SK-N-SH (cell line): Measurements from ENCODE around the genes PPIAL4G, NBPF14, NOTCH2NLB, NUDT4B, H3C15 and MTMR11.

DNA sequence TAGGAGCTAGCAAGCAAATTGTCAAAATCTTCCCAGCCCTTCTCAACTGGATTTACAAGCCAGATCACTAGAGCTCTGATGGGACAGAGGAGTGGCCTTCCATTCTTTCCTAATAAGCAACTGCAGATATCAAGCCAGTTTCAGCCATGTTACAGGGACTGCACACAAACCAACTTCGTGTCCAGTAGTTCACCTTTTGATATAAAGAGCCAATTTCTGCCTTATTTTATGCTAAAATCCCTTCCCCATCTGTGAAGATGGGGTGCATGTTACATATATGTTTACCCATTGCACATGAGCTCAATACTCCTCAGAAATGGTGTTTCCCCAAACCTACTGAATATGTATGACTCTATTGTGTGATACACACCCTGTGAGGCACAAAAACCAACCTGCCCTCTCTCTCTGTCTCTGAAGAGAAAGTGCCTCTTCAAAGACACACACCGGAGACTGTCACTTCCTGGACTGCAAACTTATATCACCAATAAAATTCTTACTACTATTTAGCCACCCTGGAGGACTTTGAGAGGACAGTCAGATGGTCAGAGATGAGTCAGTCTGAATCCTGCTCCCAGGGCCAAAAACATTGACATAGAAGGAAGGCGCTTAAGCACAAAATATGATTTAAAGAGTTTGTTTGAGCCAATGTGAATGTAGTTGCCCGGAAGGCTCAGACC, 110.5 kb downstream of the PPIAL4G start:
- RRBS = no CpG with 5 or more reads among the region's 4 CpGs
CAGE:
- cytosol, long polyA plus RNA = no peak
- long polyA plus RNA = no peak
- nucleus, long polyA plus RNA = no peak

DNA sequence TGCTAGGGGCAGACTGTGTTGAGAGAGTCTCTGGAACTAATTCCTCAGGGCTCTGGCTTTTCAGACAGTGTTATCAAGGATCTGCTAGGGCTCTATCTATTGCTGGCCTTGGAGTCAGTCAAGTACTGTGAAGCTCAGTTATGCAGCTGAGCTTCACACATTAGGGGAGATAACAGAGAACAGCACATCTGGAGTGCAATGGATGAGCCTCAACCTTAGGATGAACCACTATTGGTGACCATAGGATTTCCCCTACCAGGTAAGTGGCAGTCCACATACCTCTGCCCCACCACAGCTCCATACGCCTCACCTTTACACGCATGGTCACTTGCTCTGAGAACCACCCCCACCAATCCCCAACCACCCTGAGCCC, 97.4 kb downstream of the PPIAL4G start:
- RRBS = no CpG with 5 or more reads among the region's 2 CpGs
CAGE:
- cytosol, long polyA plus RNA = no peak
- long polyA plus RNA = no peak
- nucleus, long polyA plus RNA = no peak

- RRBS = no CpG with 5 or more reads among the region's 11 CpGs
CAGE:
- cytosol, long polyA plus RNA = no peak
- long polyA plus RNA = no peak
- nucleus, long polyA plus RNA = no peak
Measured at GRCh38 chr1:148483099-148483349, at the start of gene PPIAL4G. TSS of gene PPIAL4G (minus strand) at chr1:148483302.

DNA sequence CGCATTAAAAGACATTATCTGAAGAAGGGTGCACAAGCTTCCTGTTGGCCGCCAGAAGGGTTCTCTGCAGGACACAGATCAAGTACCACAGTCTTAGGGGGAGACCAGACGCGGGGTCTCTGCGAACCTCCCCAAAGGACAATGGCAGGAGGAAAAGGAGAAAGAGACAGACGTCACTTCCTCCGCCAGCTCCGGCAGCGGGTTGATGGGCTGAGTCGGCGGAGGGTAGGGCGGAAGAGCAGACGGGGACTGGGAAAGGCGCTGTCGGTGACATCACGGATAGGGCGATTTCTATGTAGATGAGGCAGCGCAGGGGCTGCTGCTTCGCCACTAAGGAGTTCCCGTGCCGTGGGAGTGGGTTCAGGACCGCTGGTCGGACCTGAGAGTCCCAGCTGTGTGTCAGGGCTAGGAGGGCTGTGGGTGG, 39.0 kb upstream of the PPIAL4G start:
- RRBS = no CpG with 5 or more reads among the region's 23 CpGs
CAGE:
- cytosol, long polyA plus RNA = no peak
- long polyA plus RNA = no peak
- nucleus, long polyA plus RNA = no peak

DNA sequence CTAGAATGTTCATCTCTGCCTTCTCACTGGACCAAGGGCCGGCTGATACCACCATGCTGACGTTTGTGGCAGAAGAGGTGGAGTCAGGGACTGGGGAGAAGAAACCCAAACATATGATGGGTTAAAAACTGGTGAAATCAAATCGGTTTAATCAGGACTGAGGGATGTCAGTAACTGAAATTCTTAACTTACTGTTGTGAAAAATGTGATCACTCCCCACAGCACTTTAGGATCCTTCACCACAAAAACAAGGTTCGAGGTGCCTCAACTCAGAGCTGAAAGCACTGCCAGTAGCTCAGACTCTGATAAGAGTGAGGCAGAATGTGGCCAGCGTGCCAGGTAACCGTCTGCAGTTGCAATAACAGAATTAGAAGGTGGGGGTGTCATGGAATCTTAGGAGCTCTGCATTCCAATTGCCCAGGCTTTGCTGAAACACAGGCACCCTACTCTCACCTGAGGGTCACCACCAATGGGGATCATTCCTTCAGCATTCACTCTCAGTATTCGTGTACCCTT, at the start of gene NBPF14:
Gene NBPF14, minus strand, starts transcription at position 349 of the 516 bp plus-strand sequence.
- RRBS = no CpG with 5 or more reads among the region's 7 CpGs
CAGE:
- cytosol, long polyA plus RNA = no peak
- long polyA plus RNA = no peak
- nucleus, long polyA plus RNA = no peak

GRCh38 chr1:148679350-148680027, at the start of gene NOTCH2NLB:
TSS of gene NOTCH2NLB (minus strand) at chr1:148679746.
- RRBS = no CpG with 5 or more reads among the region's 74 CpGs
CAGE:
- cytosol, long polyA plus RNA = no peak
- long polyA plus RNA = no peak
- nucleus, long polyA plus RNA = no peak

DNA sequence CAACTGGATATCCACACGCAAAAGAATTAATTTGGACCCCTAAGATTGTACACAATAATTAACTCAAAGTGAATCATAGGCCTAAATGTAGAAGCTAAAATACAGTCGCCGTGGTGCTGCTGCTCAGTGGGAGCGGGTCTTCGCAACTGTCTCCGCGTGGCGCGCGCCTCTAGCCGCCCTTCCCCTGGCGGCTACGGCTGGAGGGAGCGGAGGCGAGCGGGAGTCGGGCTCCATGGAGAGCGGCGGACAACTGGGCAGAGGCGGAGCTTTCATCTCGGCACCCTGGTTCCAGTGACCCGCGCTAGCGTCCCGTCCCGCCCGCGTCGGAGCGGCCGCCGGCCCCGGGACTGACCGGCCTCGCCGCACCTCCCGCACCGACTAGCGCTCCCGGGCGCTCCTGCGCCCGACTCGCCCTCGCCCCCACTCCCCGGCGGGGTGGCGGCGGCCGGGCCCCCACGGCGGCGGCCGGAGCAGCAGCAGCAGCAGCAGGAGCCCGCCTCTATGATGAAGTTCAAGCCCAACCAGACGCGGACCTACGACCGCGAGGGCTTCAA, at the start of gene NUDT4B:
Gene NUDT4B, plus strand, starts transcription at position 323 of the 554 bp plus-strand sequence.
- RRBS = no CpG with 5 or more reads among the region's 60 CpGs
CAGE:
- cytosol, long polyA plus RNA = no peak
- long polyA plus RNA = no peak
- nucleus, long polyA plus RNA = no peak

- RRBS = no CpG with 5 or more reads among the region's 36 CpGs
CAGE:
- cytosol, long polyA plus RNA = no peak
- long polyA plus RNA = no peak
- nucleus, long polyA plus RNA = no peak
Measured at GRCh38 chr1:148952741-148953326, 108.6 kb downstream of the PDE4DIP start.

- RRBS = no CpG with 5 or more reads among the region's 7 CpGs
CAGE:
- cytosol, long polyA plus RNA = no peak
- long polyA plus RNA = no peak
- nucleus, long polyA plus RNA = no peak
Measured at GRCh38 chr1:149174679-149175157, 71.4 kb upstream of the NBPF9 start.

- RRBS = no CpG with 5 or more reads among the region's 6 CpGs
CAGE:
- cytosol, long polyA plus RNA = no peak
- long polyA plus RNA = no peak
- nucleus, long polyA plus RNA = no peak
Measured at GRCh38 chr1:149229646-149230301, 126.4 kb upstream of the NBPF9 start.

DNA sequence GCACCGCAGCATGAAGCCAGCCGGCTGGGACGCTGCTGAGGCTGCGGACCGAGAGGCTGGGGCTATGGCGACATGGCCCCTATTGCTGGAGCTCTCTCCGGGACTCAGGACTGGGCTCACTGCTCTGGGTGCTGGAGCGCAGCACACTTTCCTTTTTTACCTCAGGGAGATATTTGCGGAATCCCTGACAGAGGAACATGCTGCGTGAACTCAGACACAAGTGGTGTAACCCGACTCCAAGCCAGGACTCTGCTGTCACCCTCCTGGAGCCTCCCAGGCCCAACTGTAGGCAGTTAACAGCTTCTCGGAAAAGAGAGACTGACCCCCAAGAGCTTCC, 137.2 kb upstream of the NBPF9 start:
- RRBS = no CpG with 5 or more reads among the region's 12 CpGs
CAGE:
- cytosol, long polyA plus RNA = no peak
- long polyA plus RNA = no peak
- nucleus, long polyA plus RNA = no peak

DNA sequence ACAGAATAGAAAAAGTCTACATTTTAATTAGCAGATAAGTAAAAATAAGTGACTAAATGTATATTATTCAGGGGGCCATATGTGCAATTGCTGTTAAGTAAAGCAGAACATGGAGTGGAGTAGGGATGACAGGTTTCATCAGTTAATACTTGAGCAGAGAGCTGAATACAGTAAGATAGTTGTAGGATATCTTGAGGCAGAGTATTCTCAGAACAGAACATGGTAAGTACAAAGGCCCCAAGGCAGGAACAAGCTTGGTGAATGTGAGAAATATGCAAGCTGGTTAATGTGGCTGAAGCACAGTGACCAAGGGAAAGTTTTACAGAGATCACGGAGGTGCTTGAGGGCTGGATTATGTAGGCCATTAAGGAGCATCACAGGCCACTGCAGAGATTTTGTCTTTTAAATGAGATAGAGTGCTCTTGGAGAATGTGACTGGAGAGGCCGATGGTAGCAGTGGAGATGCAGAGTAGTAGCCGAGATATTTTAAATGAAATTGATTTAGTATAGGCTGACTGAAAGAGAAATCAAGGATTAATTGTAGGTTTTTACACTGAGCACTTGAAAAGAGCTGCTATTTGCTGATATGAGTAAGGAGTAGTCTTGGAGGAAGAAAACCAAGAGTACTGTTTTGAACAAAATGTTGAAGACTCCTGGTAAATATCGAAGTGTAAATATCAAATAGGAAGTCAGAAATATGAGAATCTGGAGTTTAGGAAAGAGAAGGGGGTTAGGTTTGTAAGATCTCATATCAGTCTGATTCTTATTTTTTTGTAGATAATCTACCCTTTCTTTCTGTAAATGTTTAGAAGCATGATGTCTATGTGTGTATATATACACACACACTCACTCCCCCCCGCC, 3.0 kb upstream of the H2AC18 start:
- RRBS = no CpG with 5 or more reads among the region's 5 CpGs
CAGE:
- cytosol, long polyA plus RNA = no peak
- long polyA plus RNA = start-site peak on the plus strand centred at position 450 of the sequence, 237 bp wide, 5 and 6 reads in 2 replicates
- nucleus, long polyA plus RNA = no peak

DNA sequence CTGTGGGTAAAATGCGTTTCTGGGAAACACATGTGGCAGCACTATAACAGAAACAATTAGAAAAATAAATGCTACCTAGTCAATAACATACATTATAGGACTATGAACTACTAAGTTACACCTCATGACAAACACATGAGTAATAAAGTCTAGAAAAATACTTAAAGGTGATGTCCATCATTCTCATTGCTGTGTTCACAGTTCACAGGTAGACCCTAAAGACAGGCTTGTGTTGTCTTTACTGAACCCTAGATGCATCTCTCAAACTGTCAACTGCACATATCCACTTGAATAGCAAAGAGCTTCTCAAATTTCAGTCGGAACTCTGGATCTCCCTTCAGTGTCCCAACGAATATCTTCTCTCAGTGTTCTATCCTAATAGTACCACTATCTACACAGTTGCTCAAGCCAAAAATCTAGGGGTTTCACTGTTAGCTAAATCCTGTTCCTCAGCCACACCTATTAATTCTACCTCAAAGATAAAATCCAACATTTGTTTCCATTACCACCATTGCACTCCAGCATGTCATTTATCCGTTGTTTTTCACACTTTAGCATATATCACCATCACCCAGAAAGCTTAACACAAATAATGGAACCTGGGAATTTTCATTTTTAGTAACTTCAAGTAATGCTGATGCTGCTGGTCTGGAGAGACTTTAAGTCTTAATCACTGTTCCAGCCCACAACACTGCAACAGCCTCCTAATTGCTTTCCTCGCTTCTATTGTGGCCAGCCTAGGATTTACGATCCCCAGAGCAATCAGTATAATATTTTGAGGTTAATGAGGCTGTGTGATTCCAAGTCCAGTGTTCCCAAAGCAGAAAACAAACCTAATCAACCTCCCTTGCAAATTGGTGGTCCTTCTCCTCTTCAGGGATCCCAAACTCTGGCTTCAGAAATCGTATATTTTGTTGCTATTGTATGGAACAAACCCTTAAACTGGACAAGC, 1.9 kb upstream of the H2AC19 start:
- RRBS = no CpG with 5 or more reads among the region's 7 CpGs
CAGE:
- cytosol, long polyA plus RNA = no peak
- long polyA plus RNA = no peak
- nucleus, long polyA plus RNA = no peak

DNA sequence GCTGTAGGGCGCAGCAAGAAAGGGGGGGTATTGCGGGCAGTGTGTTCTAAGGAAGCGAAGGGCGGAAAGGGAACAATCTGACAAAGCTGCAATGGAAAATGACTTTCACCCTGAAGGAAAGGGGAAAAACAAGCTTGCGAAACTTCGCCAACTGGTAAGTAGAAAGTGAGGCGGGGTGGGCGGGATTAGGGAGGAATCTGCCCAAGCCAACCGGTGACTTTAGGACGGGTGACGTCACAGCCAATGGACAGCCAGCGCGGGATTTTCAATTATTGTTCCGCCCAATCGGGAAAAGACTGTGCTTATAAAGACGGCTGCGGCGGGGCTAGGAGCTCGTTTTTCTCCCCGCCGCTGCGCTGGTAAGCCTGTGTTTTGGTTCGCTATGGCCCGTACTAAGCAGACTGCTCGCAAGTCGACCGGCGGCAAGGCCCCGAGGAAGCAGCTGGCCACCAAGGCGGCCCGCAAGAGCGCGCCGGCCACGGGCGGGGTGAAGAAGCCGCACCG, at the start of gene H3C15:
Gene H3C15, plus strand, starts transcription at position 336 of the 504 bp plus-strand sequence.
- RRBS = no CpG with 5 or more reads among the region's 38 CpGs
CAGE:
- cytosol, long polyA plus RNA = no peak
- long polyA plus RNA = no peak
- nucleus, long polyA plus RNA = no peak

DNA sequence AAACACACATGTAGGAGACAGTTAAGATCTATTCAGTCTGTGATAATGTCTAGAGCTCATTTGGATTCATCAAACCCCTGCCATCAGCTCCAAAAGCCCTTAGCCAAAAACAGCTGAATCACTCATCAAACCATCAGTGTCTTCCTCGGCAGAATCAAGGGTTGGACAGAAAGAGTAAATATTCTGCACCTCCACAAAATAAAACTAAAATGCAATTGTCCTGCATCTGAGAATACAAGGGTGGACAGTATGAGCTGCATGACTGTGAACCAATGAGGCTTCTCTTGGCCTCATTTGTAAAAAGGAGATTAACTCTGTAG, 2.0 kb downstream of the H2BC21 start:
- RRBS = no CpG with 5 or more reads among the region's 1 CpG
CAGE:
- cytosol, long polyA plus RNA = no peak
- long polyA plus RNA = no peak
- nucleus, long polyA plus RNA = no peak

DNA sequence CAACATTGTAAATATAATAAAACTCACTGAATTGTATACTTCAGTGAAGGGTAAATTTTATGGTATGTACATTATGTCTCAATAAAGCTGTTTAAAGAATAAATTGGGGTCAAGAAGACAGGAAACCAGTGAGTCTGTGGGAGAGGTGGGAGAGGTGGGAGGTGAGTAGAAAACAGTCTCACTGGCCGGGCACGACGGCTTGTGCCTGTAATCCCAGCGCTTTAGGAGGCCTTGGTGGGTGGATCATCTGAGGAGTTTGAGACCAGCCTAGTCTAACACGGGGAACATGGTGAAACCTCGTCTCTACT, 4.2 kb downstream of the MTMR11 start:
- RRBS = no CpG with 5 or more reads among the region's 6 CpGs
CAGE:
- cytosol, long polyA plus RNA = no peak
- long polyA plus RNA = no peak
- nucleus, long polyA plus RNA = no peak

GRCh38 chr1:149936179-149937088, at the start of gene MTMR11:
TSS of gene MTMR11 (minus strand) at chr1:149936879.
- RRBS = no CpG with 5 or more reads among the region's 20 CpGs
CAGE:
- cytosol, long polyA plus RNA = no peak
- long polyA plus RNA = start-site peak on the minus strand at chr1:149936824-149936901, 26 and 17 reads in 2 replicates
- nucleus, long polyA plus RNA = start-site peak on the minus strand at chr1:149936823-149936860, 32 and 34 reads in 2 replicates

- RRBS = no CpG with 5 or more reads among the region's 8 CpGs
CAGE:
- cytosol, long polyA plus RNA = no peak
- long polyA plus RNA = no peak
- nucleus, long polyA plus RNA = no peak
Measured at GRCh38 chr1:150008627-150009260, 1.8 kb downstream of the OTUD7B start.

- RRBS = no CpG with 5 or more reads among the region's 2 CpGs
CAGE:
- cytosol, long polyA plus RNA = no peak
- long polyA plus RNA = no peak
- nucleus, long polyA plus RNA = no peak
Measured at GRCh38 chr1:150066569-150066854, 1.1 kb upstream of the VPS45 start.

DNA sequence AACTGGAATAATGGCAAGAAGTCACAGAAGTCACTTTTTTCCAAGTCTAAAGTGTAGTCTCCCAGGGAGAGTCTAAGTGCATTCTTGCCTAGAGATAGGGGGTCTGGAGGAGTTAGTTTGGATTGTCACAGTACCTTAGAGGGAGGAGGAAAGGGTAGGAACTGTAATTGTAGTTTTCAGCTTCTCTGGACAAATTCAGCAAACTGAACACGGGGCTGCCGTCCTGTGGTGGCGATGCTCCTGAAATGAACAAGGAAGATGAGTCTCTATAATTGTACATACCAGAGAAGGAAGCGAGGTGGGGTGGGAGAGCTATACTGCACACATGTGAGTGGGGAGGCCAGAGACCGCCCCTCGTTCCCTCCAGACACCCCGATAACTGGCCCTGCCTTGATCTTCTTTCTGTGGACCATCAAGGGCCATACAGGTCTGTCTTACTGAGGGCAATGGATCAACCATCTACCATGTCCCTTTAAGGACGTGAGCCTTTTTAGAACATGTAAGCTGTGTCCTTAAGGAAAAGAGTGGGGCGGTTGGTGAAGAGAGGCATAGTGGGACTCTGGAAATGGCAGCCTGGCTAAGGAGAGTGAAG, 5.6 kb downstream of the PLEKHO1 start:
- RRBS = no CpG with 5 or more reads among the region's 9 CpGs
CAGE:
- cytosol, long polyA plus RNA = no peak
- long polyA plus RNA = no peak
- nucleus, long polyA plus RNA = no peak